Uterus (tissue), 7 donors: ENCODE measurements around a stretch of chr16.

DNA sequence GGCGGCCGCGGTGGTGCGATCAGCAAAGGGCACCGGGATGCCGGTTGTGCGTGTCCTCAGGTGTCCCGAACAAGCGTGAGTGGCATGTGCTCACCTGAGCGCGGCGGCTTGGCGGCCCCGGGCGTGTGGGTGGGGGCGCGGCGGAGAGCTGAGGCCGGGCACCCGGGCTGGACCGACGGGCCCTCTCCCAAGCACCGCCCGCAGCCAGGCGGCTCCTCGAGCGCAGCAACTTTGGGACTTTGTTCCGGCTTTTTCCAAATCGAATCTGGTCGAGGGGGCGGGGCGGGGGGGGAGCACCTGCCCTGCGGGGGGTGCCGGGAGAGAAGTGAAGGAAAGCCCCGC, 245 bp upstream of the HSD11B2 start:
- PRO-cap, 4 experiments: peak in 4 of 4 experiments; most common minus-strand start position 233 of the sequence (in 4)
- RAMPAGE, long total RNA, 2 experiments: no peak in any of the 2 experiments
- RRBS: 2% methylated on average over 33 of the region's 35 CpGs

DNA sequence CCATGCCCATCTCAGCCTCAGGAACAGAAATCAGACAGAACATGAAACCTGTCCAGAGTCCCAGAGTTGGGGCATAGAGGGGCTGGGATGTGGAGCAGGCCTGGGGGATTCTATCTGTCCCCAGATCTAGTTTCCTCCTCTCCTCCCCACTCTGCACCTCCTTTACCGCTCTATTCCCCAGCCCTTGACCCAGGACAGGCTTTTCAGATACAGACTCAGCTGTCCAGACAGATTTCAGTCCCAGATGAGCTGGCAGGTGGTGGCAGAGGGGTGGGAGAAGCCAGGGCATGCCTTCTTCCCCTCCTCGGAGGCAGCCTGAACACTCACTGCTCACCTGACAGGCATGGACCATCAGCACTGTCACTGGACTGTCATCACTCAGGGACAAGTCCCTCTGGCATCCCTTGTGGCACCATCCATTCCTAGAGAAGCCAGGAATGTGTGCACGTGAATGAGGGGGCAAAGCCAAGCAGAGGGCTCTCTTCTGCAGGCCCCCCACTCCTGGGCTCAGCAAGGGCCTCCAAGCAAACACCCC, 23.7 kb downstream of the ATP6V0D1 start:
- PRO-cap, 4 experiments: no peak in any of the 4 experiments
- RAMPAGE, long total RNA, 2 experiments: no peak in any of the 2 experiments
- RRBS: no CpG with 5 or more reads among the region's 3 CpGs

DNA sequence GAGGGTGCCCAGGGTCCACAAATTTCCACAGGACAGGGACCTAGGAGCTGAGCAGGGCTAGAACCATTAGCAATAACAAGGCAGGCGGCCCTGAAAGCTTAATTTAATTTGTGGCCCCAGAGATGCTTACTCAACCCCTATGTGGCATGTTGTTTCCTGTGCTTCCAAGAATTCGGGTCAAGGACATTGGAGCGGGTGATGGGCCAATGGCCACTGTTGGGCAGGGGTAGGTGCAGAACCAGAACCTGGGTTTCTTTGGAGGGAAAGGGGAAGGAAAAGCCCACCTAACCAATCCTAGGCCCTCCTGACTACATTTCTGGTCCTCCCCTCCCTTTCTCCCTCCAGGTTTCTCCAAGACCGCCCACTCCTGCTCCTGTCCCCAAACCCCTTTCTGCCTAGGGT, 419 bp upstream of the AGRP start:
- PRO-cap, 4 experiments: no peak in any of the 4 experiments
- RAMPAGE, long total RNA, 2 experiments: no peak in any of the 2 experiments
- RRBS: no CpG with 5 or more reads among the region's 4 CpGs

DNA sequence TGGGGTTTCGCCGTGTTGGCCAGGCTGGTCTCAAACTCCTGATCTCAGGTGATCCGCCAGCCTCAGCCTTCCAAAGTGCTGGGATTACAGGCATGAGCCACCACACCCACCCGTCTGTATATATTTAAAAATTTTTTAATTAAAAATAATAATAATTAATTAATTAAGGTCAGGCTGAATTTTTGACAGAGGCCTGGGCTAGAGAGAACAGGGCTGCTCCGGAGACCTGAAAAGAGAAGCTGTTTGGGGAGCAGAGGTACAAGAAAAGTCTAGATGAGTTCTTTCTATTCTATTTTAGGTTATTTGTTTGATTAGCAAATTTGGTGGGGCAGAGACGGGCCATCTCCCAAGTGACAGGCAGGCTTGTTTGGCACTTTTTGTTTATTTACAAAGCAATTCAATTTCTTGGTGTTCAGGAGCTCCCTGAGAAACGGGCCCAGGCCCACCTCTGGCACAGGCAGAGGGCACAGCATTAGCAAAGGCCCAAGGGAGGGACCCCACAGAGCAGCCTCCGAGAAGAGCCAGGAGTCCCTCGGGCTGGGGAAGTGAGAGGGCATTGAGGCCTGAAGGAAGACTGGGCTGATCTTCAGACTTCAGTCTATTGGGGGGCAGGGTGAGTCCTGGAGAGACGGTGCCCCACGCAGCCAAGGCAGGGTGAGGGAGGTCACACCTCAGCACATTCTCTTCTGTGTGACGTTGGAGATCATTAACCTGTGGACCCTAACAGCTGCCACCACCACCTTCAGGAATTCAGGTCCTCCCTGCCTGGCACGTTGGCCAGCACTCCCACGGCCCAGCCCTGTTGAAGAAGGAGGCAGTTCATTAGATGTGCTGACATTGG, 10.8 kb upstream of the RIPOR1 start:
- PRO-cap, 4 experiments: no peak in any of the 4 experiments
- RAMPAGE, long total RNA, 2 experiments: no peak in any of the 2 experiments
- RRBS: no CpG with 5 or more reads among the region's 14 CpGs

DNA sequence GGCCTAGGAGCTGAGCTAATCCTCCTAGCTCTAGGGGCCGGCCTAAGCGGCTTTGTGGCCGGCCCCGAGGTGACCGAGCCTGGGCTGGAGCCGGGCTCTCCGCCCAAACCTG, 562 bp downstream of the RIPOR1 start:
- PRO-cap, 4 experiments: no peak in any of the 4 experiments
- RAMPAGE, long total RNA, 2 experiments: no peak in any of the 2 experiments
- RRBS: no CpG with 5 or more reads among the region's 7 CpGs

- PRO-cap, 4 experiments: no peak in any of the 4 experiments
- RAMPAGE, long total RNA, 2 experiments: no peak in any of the 2 experiments
- RRBS: 91% methylated on average over 2 of the region's 29 CpGs
Observed at GRCh38 chr16:67539859-67540987, 11.6 kb downstream of the RIPOR1 start.

- PRO-cap, 4 experiments: peak in 1 of 4 experiments; most common minus-strand start chr16:67547502 (in 1)
- RAMPAGE, long total RNA, 2 experiments: no peak in any of the 2 experiments
- RRBS: no CpG with 5 or more reads among the region's 16 CpGs
Observed at GRCh38 chr16:67546336-67547568, 15.6 kb upstream of the CTCF start.

GRCh38 chr16:67648640-67648914, 3.6 kb downstream of the CARMIL2 start:
- PRO-cap, 4 experiments: no peak in any of the 4 experiments
- RAMPAGE, long total RNA, 2 experiments: no peak in any of the 2 experiments
- RRBS: no CpG with 5 or more reads among the region's 22 CpGs

DNA sequence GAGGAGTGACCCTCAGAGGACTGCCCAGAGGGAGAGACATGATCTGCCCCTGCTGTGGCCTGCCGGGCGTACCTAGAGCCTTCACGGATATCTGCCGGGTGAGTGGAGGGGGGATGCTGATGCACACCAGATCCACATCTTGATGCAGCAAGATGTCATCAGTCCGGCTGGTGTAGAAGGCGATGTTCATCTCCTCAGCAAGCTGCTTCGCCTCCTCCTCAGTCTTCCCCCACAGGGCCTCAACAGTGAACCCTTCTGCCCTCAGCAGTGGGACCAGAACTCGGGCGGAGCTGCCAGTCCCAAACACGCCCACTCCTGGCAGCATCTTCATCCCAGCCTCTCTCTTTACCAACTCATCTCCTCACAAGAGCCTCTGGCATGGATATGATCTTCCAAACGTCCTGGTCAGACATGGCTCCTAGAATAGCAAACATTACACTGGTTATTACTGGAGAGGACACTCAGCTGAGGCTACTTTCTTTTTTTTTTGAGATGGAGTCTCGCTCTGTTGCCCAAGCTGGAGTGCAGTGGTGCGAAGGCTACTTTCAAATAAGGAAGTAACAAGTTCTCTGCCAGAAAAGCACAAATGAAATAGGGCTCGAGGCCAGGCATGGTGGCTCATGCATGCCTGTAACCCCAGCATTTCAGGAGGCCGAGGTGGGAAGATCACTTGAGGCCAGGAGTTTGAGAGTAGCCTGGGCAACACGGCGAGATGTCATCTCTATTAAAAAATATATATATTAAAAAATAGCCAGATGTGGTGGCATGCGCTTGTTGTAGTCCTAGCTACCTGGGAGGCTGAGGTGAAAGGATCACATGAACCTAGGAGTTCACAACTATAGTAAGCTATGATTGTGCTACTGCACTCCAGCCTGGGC, 19.0 kb downstream of the C16orf86 start:
- PRO-cap, 4 experiments: no peak in any of the 4 experiments
- RAMPAGE, long total RNA, 2 experiments: no peak in any of the 2 experiments
- RRBS: 69% methylated on average over 2 of the region's 18 CpGs

DNA sequence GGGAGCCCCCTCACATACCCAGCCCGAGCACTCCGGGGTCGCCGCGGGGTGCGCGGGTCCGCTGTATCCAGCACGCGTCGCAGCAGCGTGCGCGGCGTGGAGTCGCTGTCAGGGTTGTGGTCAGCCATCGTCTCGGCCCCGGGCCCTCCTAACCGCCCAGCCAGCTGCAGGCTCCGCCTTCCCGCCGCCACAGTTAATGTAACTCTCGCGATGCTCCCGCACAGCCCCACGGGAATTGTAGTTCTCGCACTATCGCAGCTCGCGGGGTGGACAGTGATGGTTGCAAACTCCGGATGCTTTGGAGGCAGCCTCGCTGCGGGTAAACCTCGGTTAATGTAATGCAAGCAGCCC, 8.4 kb upstream of the THAP11 start:
- PRO-cap, 4 experiments: peak in 4 of 4 experiments; most common plus-strand start position 252 of the sequence (in 4); most common minus-strand start position 150 of the sequence (in 4)
- RAMPAGE, long total RNA, 2 experiments: start-site peak on the minus strand in 1 of 2 experiments, centred at position 126 of the sequence, 42 reads per replicate
- RRBS: under 1% methylated on average over 11 of the region's 35 CpGs

DNA sequence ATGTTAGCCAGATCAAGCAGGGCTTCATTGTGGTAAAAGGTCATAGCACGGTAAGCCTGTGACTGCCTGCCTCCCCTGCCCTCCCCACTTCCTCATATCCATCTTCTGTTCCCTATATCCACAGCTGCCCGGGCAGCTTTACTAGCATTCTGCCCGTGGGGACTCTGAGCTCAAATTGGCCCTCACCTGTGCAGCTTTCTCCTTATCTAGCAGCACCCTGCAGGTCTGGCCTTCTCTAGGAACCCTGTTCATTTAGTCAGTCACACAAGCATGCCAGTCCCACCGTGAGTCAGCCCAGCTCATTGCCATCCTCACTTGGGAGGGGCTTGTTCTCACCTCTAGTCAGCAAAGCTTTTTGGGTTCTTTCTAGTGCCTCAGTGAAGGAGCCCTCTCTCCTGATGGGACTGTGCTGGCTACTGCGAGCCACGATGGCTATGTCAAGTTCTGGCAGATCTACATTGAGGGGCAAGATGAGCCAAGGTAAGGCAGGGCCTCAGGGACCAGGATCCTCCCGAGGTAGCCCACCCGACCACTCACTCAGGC, 5.0 kb downstream of the EDC4 start:
- PRO-cap, 4 experiments: no peak in any of the 4 experiments
- RAMPAGE, long total RNA, 2 experiments: start-site peak on the plus strand in 1 of 2 experiments, centred at position 303 of the sequence, 10 reads per replicate
- RRBS: no CpG with 5 or more reads among the region's 8 CpGs

DNA sequence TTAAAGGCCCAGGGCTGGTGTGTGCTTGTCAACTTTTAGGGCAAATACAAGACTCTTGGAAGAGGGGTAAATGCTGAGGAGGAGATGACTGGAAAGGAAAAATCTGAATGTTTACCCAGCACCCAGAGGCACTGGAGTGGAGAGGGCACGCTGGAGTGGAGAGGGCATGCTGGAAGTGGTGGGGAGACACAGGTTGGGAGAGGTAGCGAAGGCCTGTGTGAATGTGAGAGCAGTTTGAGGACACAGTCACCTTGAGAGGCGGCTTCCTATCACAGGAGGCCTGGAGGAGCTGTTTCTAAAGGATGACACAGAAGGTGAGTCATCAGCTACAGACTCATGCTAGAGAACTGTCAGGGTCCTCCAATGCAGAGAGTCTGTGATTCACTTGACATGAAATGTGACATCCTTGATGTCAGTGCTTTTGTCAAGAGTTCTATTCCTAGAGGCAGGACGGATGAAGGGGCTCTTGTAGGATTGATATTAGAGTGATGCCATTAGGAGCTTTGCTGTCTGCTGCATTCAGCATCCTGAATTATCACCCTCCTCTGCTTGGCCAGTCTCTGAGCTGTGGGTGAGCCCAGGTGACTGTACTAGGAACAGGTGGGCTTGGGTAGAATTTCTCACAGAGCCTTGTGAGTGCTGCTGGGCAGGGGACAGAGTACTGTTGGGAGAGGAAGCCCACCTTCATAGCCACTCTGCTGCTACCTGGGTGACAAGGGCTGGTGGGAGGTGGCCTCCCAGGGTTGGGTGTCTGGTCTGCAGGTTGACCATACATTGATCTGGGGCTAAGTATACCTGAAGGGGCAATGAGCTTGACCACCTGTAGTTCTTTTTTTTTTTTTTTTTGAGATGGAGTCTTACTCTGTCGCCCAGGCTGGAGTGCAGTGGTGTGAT, 13.7 kb downstream of the CTRL start:
- PRO-cap, 4 experiments: no peak in any of the 4 experiments
- RAMPAGE, long total RNA, 2 experiments: no peak in any of the 2 experiments
- RRBS: no CpG with 5 or more reads among the region's 5 CpGs

DNA sequence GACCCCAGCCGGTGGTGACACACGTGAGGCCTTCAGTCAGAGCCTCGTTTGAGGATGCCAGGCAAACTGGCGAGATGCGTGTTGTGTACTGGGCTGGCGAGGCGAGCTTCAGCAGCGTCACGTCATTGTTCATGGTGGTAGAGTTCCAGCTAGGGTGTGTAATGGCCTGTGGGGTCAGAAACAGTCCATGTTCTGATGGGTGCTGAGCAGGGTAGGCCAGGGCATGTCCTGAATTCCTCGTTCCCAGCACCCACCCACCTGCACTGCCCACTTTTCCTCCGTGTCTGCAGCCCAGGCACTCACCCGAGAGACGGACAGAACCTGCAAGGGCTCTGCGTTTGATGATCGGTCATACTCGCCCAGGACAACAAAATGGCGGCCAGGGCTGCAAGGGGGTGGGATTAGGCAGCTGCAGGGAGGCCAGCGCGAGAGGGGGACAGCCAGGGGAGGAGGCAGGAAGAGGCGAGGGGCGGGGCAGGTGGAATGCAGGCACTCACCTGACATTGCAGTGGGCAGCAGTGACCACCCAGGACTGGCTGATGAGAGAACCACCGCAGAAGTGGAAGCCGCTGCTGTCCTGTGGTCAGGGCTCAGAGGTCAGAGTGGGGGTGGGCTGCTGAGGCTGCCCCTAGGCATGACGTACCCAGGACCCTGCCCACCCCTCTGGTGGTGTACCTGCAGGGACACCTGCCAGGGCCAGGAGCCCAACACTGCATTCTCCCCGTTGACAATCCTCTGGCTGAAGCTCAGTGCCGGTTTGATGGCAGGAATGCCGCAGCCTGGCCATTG, 1.0 kb downstream of the CTRL start:
- PRO-cap, 4 experiments: no peak in any of the 4 experiments
- RAMPAGE, long total RNA, 2 experiments: no peak in any of the 2 experiments
- RRBS: no CpG with 5 or more reads among the region's 27 CpGs

GRCh38 chr16:67947877-67948876, 4.3 kb upstream of the LCAT start:
- PRO-cap, 4 experiments: no peak in any of the 4 experiments
- RAMPAGE, long total RNA, 2 experiments: no peak in any of the 2 experiments
- RRBS: no CpG with 5 or more reads among the region's 24 CpGs

GRCh38 chr16:67966233-67966674, 2.2 kb downstream of the SLC12A4 start:
- PRO-cap, 4 experiments: no peak in any of the 4 experiments
- RAMPAGE, long total RNA, 2 experiments: no peak in any of the 2 experiments
- RRBS: no CpG with 5 or more reads among the region's 3 CpGs

- PRO-cap, 4 experiments: no peak in any of the 4 experiments
- RAMPAGE, long total RNA, 2 experiments: start-site peak on the plus strand in 1 of 2 experiments, at chr16:68078767-68079038 at its widest, 6 reads per replicate
- RRBS: no CpG with 5 or more reads among the region's 11 CpGs
Observed at GRCh38 chr16:68078324-68079147, 6.6 kb upstream of the NFATC3 start.

DNA sequence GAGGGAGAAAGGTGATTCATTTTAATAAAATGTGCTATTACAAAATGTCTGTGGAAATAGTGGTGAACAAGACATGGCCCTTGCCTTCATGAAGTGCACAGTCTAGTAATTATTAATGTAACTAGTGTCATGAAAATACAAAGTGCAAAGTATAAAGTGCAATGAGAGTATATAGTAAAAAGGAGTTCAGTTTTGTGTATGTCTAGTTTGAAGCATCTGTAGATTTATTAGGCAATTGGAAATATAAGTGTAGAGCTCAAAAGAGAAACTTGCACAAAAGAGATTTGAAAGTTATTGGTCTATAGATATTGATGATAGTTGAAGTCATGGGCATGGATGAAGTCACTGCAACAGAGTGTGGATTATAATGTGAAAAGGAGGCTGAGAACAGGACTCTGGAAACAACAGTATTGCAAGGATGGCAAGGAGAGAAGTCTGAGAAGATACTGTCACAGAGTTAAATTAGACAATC, 12.1 kb downstream of the NFATC3 start:
- PRO-cap, 4 experiments: no peak in any of the 4 experiments
- RAMPAGE, long total RNA, 2 experiments: no peak in any of the 2 experiments

DNA sequence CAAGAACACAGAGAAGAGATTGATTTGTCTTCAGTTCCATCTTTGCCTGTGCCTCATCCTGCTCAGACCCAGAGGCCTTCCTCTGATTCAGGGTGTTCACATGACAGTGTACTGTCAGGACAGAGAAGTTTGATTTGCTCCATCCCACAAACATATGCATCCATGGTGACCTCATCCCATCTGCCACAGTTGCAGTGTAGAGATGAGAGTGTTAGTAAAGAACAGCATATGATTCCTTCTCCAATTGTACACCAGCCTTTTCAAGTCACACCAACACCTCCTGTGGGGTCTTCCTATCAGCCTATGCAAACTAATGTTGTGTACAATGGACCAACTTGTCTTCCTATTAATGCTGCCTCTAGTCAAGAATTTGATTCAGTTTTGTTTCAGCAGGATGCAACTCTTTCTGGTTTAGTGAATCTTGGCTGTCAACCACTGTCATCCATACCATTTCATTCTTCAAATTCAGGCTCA, 45.1 kb downstream of the ESRP2 start:
- PRO-cap, 4 experiments: no peak in any of the 4 experiments
- RAMPAGE, long total RNA, 2 experiments: no peak in any of the 2 experiments

GRCh38 chr16:68227224-68228318, 8.4 kb downstream of the ESRP2 start:
- PRO-cap, 4 experiments: no peak in any of the 4 experiments
- RAMPAGE, long total RNA, 2 experiments: no peak in any of the 2 experiments
- RRBS: no CpG with 5 or more reads among the region's 4 CpGs

DNA sequence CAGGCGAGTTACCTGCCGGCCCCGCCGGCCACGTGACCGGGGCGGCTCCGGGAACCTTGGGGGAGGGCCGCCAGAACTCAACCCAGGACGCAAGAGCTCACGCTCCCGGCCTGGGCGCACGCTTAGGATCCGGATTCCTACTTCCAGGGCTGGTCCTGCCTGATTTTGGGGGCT, 209 bp upstream of the ESRP2 start:
- PRO-cap, 4 experiments: peak in 4 of 4 experiments; most common plus-strand start position 73 of the sequence (in 4)
- RAMPAGE, long total RNA, 2 experiments: no peak in any of the 2 experiments
- RRBS: 7% methylated on average over 5 of the region's 15 CpGs